Endometrial microvascular endothelial cells (primary cell): ENCODE measurements around a stretch of chr10.

DNA sequence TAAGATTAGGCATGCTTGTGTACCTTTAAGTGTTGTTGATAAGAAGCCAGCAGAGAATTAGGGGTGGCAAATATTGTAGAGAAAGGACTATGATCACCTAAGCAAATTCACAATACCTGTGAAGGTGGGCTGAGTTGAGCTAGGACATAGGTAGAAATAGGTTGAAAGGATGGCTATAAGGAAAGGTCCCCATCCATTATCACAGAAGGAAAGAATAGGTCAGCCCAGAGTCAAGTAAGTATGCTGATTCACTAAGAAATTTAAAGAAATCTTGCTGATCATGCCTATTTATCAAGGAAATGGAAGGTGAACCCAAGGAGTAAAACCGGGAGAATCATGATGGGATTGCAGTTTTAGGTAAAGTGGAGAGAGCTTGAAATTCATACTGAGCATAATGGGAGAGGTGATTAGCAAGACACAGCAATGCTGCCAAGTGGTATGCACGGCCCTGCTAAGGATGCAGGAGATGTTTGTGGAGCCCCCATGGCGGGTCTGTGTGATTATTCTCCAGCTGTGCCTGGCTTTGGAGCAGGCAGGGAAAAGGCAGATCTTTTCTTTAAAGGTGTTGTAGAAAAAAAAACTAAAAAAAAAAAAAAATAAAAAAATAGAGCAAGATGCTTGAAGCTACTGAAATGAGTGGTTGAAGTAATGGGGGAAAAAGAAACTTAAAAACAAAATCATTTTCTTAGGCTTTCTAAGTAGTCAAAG is 399.4 kb downstream of the PLXDC2 start:
- RAMPAGE, long total RNA = no peak

DNA sequence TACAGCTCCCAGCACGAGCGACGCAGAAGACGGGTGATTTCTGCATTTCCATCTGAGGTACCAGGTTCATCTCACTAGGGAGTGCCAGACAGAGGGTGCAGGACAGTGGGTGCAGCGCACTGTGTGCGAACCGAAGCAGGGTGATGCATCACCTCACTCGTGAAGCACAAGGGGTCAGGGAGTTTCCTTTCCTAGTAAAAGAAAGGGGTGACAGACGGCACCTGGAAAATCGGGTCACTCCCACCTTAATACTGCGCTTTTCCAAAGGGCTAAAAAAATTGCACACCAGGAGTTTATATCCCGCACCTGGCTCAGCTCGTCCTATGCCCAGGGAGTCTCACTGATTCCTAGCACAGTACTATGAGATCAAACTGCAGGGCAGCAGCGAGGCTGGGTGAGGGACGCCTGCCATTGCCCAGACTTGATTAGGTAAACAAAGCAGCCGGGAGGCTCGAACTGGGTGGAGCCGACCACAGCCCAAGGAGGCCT is 341.6 kb downstream of the NEBL start:
- RAMPAGE, long total RNA = no peak

GRCh38 chr10:20778126-20778661 is 118.9 kb downstream of the NEBL start:
- RAMPAGE, long total RNA = no peak

DNA sequence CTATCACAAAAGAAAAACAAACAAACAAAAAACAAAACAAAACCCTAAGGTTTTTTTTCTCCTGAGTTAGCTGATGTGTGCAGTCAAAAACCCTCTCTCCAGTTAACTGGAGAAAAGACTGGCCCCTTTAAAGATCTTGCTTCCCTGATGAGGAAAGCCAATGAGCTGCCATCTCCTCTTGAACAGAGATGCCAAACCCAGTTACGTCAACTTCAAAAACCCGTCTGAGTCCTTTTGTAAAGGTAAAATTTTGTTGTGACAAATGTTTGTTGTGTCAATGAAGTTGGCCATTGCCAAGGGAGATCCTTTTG is 314.1 kb downstream of the SKIDA1 start:
- RAMPAGE, long total RNA = no peak

GRCh38 chr10:21372732-21373410 is 152.6 kb downstream of the SKIDA1 start:
- RAMPAGE, long total RNA = no peak

DNA sequence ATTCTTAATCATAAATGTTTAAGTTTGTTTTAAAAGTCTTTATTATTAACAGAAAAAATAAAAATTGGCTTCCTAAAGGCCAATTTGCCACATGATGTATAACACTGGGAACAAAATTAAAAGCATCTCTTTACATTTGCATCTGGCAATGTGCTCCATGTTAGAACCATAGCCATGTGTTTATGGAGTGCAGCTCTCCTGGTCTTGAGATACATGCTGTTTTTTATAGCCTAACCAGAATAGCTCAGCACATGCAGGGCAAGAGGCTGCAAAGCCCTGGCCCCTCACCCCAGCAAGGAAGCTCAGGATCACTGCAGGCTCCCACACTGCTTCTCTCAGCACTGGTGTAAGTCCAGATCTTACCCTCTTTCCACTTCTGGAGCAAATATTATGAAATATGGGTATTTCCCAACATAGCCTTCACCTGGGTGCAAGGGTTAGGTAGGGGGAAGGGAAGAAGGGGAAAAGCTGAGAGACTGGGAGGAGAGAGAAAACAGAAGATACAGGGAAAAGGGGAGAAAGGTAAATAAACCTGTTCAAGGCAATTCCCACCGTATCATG is 19.8 kb downstream of the SKIDA1 start:
- RAMPAGE, long total RNA = no peak

DNA sequence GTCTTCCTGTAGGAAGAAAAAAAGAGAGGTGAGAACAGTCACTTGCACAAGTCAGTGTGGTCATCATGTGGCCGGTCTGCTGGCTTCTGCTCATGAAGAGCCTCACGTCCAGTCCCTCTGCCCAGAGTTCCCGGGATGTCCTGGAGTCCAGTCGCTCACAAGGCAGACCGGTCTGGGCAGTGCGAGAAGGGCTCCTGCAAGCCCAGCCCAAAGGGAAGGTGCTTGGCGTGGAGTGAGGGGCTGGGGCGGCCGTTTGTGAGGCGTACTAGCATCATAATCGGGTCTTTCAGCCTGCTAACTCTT is 222.7 kb downstream of the MLLT10 start:
- RAMPAGE, long total RNA = no peak

GRCh38 chr10:21798397-21799059 is 205.0 kb downstream of the DNAJC1 start:
- RAMPAGE, long total RNA = no peak

DNA sequence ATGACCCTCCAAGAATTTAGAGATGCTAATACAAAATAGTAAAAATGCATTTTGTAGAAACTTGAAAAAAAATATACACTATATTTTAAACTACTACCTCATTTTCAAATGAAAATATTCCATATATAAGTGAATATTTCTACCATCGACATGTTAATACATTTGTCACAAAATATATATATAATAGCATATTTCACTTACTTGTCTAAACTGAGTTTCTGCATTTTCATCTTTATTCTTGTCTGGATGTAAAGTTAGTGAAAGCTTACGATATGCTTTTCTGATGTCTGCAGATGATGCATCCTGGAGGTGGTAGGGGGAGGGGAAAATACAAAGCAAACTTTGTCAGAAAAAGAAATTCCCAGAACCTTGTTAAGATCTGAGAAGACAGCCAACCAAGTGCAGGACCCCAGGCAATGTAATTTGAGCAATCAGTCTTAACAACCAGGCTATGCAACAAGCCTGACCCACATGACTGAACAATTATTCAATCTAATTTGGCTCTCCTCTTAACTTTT is 74.6 kb downstream of the DNAJC1 start:
- RAMPAGE, long total RNA = no peak

- RAMPAGE, long total RNA = no peak
Measured at GRCh38 chr10:22002341-22002655, 1.2 kb downstream of the DNAJC1 start.

DNA sequence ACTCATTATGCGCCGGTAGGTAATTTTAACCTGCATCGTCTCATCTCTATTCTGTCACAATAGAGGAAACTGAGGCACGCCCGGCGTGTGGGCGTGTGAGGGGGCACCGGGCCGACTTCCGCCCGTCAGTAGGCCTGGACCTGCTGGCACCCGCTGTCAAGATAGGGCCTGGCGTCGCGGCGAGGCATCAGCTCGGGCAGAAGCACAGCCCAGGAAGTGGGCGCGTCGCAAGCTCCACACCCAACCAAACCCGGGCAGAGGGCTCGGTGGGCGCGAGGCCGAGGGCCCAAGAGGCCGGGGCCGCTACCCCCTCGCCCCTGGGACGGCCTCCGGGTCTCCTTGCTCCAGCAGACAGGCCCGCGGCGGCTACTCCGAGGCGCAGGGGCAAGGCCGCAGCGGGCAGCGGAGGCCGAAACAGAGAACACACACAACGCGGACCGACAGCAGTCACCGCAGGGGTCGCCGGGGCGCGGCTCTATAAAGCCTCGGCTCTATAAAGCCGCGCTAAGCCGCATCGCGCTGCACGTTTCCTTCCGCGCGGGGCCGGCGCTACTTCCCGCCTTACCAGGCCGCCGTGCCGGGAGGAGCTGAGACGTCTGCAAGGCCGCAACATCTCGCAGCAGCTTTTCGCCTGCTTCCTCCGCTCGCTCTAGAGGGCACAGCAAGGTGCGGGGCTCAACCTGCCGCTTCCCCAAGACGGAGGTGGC is 91.3 kb downstream of the SPAG6 start:
- RAMPAGE, long total RNA = no peak

GRCh38 chr10:22530256-22530608 is 184.1 kb downstream of the PIP4K2A start:
- RAMPAGE, long total RNA = no peak

- RAMPAGE, long total RNA = no peak
Measured at GRCh38 chr10:22569484-22570285, 144.7 kb downstream of the PIP4K2A start.

- RAMPAGE, long total RNA = no peak
Measured at GRCh38 chr10:23065417-23065851, 29.9 kb upstream of the MSRB2 start.

DNA sequence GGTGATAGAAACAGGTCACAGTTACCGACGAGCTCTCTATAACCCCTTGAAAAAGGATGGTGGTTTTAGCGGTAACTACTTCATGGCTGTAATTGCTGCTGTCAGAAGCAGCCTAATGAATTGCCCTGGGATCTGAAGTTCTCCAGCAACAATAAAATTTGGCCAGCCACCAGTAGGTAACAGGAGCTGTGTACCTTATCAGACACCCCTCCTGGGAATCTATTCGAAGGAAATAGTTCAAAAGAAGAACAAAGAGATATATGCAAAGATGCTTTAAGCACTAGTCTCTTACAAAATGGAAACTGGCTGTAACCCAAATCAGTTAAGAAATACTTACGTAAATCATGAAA is 1.4 kb downstream of the MSRB2 start:
- RAMPAGE, long total RNA = no peak

DNA sequence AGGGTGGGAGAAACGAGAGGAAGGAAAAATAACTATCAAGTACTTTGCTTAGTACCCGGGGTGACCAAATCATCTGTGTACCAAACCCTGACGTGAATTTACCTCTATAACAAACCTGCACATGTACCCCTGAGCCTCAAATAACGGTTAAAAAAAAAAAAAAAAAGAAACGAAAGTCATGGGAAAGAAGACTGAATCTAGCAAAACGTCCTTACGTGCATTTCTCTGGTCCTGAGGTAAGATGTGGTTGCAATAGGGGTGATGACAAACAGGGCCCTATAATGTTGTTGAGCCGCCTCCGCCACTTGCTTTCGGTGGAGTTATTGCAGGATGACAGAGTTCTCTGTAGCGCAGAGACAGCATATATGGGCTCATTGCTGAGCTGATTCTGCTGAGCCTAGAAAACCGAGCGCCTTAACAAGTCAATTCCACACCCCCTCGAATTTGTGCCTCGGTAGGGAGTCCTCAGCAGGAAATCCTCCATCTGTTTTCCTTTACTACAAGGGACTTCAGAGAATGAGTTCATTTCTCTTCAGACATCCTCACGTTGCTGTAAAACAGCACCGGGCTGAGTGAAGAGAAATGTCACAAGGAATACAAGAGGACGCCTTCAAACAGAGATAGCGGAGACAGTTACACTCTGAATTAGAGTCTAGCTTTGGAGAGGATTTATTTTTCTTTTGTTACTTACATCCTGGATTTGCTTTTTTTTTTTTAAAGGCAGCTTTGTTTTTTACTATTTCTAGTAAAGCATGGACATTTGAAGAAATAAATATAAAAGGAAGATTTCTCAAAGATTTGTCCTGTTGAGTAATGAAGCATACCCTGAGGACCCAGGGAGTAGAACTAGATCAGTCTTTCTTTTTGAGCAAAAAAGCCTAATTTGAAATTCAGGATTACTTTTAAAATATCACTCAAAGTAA is 90.7 kb upstream of the KIAA1217 start:
- RAMPAGE, long total RNA = no peak

DNA sequence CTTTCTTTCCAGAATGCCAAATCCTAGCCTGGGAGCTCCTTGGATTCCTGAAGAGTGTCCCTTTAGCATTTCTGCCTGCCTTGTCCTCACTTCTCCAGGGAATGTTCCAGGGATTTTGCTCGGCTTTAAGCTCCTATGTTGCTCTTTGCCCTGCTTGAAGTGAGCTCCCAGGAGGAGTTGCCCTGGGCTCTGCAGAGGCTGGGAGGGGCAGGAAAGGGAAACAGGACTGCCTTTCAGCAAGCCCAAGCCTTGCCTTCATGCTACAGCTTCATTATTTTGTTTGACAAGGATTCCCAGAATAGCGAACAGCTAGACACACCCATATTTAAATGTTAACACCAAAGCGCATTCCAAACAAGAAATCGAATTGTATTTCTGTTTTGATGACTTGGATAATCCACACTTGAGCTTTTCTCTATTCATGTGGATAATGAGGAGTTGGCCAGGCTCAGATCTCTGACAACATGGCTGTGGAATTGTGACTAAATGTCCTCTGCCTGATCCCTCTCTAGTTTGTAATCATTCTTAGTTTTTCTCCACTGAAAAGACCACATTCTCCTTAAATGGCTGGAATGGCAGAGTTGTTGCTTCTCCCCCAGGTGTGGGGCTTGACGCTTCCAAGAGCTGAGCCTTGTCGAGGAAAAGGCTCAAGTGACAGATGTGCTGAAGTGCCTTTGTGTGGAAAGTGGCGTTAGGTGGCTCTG is 6.3 kb downstream of the KIAA1217 start:
- RAMPAGE, long total RNA = no peak

DNA sequence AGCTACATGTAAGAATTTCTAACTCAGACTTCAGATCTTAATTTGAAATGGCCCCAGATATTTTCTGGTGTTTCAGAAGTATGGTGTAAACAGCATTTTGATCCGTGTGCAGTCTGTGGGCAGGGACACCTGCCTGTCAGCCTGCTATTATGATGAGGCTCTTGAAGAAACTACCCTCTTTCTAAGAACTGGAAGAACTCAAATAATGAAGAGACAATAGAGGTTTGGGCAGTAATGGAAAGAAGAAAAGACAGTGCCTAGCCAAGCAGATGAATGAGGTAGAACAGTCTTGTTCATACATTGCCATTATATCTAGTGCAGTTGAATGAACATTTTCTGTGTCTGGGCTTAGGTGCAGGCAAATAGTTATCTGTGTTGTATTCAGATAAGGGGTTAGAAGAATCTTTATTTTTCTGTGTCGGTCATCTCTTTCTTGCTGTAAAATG is 256.5 kb downstream of the ARHGAP21 start:
- RAMPAGE, long total RNA = no peak

DNA sequence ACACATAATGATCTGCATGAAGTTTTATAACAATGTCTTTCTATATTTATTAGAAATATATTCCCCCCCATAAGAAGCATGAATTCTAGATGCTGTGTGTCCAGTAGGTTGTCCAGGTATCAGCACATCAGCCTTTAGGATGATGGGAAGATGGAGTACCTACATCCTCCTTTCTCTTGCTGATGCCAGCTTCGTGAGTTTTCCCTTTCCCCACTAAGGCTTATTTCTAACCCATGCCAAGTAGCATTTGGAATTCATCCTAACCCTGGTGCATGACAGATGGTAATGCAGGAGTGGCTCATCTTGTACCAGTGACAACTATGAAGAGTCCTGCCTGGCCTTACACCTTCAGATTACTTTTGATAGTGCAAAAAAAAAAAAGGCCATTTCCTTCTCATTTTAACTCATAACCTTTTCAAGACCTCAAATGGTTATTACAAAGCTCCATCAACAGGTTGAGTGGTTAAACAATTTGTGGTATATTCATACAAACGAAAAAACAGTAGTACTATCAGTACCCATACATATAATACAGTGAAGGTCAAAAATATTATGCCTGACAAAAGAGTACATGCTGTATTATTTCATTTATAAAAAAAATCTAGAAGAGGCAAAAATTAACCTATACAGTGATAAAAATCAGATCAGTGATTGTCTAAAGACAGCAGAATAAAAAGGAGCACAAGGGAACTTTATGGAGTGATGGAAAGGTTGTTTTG is 58.6 kb downstream of the ARHGAP21 start:
- RAMPAGE, long total RNA = no peak

DNA sequence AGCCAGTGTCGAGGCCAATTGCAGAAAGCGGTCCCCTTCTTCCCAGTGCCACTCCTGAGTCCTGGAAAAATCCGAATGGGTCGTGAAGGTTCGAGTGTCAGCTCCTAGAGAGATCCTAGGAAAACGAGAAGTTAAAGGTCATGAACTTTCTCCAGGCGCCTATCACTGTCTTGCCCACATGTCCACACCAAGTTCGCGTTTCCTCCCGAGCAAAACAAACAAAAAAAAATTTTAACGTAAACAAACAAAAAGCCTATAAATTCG is 1.6 kb downstream of the ARHGAP21 start:
- RAMPAGE, long total RNA = no peak